SJSA1 (cell line): ENCODE measurements around a stretch of chr2.

- RAMPAGE, long total RNA: no peak
These were observed 49.7 kb downstream of the RHOB start for GRCh38 chr2:20496521-20496954.

DNA sequence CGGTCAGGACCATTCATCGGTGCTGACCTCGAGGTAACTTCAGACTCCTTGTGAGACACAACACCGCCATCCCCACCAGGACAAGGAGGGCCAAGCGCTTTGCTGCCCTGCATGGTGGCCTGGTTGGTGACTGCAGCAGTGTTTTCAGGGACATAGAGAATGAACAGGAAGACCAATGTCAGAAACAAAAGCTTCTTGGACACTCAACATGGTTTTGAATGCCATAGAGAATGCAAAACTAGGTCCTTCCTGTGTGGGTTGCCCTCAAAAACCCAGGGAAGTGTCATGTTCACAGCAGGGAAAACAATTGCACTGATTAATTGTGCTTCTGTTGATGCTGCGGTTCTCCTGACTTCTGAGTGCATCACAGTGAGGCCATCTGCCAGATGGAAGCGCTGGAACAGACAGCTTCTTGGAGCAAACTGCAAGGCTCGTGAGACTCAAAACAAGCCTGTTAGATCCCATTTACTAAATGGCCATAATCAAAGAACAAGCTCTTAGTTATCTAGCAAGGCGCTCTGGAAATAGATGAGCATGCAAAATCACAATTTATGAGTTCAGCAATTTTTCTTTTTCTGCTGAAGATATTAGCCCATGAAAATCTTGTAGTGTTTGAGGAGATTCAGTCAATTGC, 77.0 kb downstream of the HS1BP3 start:
- RAMPAGE, long total RNA: no peak

DNA sequence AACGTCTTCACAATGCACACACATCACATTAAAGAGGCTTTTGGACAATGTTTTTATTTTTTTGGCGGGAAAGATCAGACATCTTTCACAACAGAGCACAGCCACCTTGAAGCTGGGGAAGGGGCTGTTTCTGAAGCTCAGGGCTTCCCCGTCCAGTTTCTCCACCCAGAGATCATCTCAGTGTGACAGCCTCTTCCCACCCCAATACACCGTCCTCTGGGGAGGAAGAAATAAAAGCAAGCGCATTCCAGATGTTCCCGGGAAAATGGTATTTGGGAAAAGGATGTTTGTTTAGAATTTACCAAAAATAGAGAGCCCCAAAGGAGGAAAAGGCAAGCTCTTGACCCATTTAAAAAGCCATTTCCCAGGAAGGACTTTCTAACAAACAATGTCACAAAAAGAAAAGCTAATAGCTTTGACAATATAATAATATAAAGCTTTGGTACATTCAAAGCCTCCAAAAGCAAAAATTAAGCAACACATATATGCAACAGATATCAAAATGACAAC, 64.6 kb downstream of the HS1BP3 start:
- RAMPAGE, long total RNA: no peak

GRCh38 chr2:20613977-20614614, 36.8 kb downstream of the HS1BP3 start:
- RAMPAGE, long total RNA: no peak

DNA sequence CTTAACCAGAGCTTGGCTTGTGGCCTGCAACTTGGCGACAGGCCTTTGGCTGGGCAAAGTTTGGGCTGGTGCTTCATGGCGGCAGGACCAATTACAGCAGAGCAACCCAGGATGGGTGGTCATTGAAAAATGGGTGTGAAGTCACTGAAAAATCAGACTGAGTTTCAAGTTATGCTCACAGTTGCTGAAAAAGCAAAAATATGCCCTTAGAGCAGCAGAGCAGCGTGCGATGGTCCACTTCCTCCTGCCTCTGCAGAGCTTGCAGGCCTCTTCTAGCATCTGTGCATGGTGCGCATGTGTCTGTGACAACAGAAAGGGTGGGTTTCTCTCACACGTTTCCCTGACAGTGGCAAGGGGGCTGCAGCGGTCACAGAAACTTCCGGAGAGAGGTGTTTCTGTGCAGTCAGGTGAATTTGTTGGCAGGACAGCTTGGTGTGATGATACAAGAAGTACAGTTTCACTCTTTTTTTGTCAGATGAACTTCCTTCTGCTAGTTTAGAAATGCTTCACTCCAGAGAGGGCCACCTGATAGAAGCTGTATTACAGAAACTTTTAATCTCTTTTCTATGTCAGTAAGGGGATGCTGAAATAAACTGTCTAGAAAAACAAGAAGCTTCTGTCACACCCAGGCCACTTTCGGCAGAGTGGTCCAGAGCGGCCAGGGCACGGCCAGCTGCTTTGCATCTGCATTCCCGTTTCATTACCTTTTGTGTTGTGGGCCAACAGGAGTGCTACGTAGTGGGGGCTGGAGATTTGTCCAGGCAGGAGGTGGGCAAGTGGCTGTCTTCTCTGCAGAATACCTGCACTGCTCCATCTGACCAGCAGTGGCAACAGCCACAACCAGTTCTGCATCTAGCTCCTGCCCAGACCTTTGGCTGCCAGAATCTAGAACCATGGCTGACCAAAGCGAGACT, 10.0 kb downstream of the GDF7 start:
- RAMPAGE, long total RNA: no peak

DNA sequence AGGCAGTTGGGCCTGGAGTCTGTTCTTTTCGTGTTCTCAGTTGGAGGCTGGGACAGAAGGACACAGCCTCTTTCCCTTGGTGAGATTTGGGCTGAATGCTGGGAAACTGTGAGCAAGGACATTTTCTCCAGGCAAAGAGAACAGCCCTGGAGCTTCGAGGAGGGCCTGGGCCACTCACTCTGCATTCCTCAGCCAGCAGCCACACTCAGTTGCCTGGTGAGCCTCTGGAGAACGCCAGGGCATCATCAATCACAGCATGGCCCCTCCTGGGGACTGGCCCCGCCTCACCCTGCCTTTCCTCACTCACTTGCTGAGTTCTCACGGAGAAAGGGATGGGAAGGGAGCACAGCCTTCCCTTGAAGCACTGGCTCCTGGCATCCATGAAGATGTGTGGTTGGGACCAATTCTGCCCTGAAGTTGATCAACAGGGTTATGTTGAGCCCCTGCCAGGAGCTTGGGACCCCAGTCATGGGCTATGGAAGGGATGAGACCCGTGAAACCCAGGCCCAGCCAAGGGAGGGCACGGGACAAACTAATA, 54.9 kb downstream of the APOB start:
- RAMPAGE, long total RNA: no peak

DNA sequence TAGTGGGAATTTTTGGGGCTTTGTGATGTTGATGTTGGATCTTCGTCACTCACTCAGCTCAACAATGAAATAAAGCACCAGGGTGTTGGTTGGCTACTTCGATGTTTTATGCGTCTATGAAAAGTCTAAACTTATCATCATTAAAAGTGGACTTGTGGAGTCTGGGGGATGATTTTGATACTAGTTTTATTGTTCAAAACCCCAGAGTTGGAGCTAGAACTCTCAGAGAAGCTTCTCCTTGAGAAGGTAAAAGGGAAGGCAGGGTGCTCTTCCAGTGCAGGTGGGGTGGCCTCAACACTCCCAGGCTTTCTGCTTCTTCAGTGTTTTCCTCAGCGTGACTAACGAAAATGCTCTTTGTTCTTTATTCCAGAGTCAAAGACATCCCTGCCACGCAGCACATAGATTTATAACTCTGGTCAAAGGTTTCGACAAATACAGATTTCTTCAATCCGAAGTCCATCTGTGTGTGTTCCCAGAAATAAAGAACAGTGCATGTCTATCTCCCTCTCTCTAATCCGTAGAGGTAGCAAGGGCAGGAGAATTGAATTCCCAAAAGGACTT, 26.6 kb upstream of the TDRD15 start:
- RAMPAGE, long total RNA: no peak

DNA sequence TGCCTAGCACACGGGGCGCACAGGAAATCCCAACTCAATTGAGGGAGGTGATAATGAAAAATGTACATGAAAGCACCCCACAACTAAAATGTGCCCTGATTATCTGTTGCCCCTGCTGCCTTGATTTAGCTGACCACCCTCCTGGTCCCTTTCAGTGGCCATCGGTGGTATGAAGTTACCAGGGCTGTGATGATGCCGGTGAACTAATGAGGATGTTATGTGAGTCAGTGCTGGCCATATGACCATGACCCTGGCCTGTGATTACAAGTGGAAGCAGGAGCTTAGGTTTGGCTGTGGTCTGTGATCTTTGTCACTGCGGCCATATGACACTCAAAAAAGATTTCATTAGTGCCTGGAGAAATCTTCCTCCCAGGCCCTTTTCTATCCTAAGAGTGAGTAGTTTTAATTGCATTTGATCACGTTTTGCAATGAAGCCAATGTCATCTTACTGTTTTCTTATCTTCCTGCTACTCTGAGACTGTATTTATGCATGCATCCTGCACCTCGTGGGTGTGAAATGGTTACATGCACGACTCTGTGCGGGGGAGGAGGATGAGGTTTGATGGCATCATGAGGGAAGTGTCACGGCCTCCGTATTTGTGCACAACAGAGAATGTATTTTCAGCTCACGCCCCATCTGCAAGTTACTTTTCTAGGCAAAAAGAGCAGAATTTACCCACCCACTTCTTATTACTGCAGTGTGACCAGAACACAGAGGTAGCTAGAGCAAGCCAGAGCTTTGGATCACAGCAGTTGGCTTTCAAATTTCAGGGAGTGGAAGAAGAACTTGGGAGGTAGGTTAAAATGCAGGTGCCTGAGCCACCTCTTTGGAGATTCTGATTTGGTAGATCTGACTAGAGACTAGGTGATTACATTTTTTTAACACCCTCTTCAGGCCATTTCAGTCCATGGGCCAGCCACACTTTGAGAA, 145.0 kb downstream of the TDRD15 start:
- RAMPAGE, long total RNA: no peak

DNA sequence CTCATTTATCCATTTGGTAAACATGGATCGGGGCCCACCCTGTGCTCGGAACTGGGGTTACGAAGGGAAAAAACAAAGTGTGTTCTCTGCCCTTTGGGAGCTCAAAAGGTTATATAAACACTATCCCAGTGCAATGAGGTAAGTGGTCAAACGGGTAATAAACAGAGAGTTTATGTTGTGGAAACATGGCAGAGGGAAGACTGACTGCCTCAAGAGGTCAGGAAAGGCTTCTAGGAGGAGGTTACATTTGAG, 299.2 kb downstream of the TDRD15 start:
- RAMPAGE, long total RNA: no peak

- RAMPAGE, long total RNA: no peak
These were observed 562.6 kb upstream of the KLHL29 start for GRCh38 chr2:22822326-22822856.

- RAMPAGE, long total RNA: no peak
These were observed 82.4 kb downstream of the KLHL29 start for GRCh38 chr2:23467363-23467700.

DNA sequence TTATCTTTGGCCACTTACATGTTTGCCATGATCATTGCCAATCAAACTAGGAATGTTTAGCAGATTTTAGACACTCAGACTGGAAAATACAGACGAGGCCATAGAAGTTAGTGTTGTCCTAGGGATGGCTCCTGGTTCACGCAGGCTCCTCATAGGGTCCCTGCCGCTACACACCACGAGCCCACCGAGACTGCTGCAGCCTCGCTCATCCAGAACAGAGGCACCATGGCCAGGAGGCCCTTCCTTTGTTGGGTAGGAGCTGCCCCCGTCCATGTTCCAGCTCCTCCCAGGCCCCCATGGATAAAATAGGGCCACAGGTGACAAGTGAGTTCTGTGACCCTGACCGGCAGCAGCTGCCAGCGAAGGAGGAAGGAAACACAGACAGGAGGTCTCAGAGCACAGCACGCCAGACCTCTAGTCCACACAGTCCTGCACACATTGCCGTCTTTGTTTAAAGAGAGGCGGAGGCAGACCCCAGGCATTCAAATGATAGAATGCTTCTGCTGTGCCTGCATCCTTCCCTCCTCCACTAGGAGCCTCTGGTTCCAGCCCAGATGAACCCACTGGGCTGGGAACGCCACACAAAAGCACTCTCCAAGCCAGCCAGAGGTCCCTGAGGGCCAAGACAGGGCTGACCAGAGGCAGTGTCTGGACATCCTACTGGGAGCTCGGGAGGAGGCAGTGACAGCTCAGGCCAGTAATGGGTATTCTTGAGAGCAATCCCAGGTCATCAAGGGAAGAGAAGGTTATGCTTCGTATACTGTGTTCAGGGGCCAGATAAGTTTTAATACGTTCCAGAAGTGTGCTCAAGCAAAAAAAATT, 118.6 kb downstream of the KLHL29 start:
- RAMPAGE, long total RNA: no peak

DNA sequence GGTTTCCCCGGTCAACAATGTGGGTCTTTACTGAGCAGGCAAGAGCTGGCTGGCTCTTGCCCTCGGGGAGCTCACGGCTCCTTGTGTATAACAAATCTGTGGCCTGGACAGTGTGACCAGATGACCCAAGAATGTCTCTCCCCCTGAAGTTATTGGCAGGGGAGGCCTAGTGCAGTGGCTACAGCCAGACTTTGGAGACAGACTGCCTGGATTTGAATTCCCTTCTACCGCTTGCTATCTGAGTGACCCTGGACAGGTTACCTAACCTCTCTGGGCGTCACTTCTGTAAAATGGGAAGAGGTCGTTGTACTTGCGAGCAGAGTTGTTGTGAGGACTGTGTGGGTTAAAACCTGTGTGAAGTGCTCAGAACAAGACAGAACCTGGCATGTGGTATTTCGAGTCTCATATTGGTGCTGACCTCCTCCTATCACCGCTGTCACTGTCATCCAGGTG, 179.8 kb downstream of the KLHL29 start:
- RAMPAGE, long total RNA: no peak

- RAMPAGE, long total RNA: no peak
These were observed 215.4 kb downstream of the KLHL29 start for GRCh38 chr2:23600250-23600820.

DNA sequence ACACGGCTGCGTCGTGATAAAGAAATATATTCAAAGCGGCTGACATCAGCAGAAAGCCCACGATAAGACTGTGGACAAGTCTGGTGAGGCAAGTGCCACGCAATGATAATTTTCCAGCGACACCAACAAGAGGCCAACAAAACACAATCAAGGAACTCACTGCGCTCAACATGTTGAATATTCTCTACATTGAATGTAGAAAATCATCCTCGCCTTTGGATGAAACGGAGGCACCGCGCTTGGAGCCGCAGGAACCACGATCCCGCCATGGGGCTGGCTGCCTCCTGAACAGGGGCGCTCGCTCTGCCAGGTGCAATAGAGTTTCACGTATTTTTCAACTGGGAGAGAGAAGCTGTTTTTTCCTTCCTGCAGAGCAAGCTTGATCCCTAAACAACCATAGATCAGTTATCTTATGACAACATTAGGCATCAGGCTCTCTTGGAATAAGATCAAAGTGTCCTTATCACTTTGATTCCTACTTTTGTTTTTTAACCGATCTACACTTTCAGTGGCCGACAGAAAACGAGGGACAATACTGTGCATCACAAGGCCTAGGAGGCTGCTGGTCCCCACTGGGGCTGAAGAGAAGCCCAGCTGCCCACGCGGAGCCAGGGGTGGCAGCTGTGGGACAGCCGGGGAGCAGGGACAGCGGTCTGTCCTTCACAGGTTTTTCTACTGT, 220.2 kb downstream of the ATAD2B start:
- RAMPAGE, long total RNA: no peak

- RAMPAGE, long total RNA: no peak
These were observed 41.2 kb downstream of the ATAD2B start for GRCh38 chr2:23885644-23886169.

DNA sequence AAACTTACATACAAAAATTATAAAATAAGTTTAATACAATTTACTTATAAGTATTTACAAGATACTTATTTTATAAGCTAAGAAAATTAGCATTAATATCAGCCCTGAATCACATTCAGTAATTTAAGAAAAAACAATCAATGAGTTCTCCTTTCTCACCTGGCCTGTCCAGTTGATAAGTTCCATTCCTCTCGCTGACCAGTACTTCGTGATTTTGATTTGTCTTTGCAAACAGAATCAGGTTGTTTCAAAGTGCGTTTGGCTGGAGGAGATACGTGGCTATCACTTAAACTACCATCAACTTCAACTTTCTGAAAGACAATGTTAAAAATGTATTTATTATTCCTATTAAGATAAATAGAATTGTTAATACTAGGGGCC, 31.3 kb downstream of the ATAD2B start:
- RAMPAGE, long total RNA: no peak

- RAMPAGE, long total RNA: no peak
These were observed 26.0 kb downstream of the ATAD2B start for GRCh38 chr2:23900929-23901396.

- RAMPAGE, long total RNA: no peak
These were observed 566 bp upstream of the ATAD2B start for GRCh38 chr2:23927582-23927795.

GRCh38 chr2:24018353-24018897, 8.5 kb downstream of the MFSD2B start:
- RAMPAGE, long total RNA: no peak